ENCODE measurements around a stretch of chr6.

- RRBS, result no CpG with 5 or more reads among the region's 4 CpGs
Measured at GRCh38 chr6:146876350-146877043, 277.7 kb downstream of the ADGB start.

DNA sequence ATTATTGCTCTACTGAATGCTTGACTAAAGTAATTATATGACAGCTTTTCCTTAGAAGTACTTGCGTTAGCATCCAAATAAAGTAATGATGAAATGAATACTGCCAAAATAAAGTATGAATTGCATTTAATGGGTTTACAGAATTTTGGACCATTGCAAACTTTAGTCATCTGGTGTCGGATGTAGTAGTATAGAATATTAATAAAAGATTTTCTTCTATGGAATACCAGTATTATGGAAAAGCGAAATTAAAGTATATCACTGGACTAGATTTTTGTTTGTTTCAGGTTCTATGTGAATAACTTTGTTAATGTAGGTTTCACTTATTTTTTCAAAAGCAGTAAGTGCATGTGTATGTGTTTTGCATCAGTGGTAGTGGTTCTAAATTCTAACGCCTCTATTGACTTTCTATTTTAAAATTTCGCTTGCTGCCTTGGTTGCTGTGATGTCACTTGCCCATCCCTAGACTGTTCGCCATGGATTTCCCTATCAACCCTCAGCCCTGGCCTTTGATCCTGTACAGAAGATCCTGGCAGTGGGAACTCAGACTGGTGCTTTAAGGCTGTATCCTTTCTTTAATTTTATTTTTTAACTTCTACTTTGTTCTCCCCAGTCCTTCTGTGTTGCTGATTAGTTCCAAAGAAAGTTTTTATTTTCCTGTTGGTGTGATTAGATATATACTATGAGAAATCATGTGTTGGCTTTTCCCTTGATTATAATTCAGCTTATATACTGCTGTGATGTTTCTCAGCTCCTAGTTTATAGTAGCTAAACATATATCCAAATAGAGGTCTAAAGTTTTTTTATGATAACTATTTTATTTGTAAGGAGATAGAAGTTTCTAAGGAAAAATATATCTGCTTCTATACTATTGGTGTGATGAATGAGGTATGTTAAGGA is 1.5 kb downstream of the STXBP5 start:
- RRBS, result no CpG with 5 or more reads among the region's 6 CpGs

DNA sequence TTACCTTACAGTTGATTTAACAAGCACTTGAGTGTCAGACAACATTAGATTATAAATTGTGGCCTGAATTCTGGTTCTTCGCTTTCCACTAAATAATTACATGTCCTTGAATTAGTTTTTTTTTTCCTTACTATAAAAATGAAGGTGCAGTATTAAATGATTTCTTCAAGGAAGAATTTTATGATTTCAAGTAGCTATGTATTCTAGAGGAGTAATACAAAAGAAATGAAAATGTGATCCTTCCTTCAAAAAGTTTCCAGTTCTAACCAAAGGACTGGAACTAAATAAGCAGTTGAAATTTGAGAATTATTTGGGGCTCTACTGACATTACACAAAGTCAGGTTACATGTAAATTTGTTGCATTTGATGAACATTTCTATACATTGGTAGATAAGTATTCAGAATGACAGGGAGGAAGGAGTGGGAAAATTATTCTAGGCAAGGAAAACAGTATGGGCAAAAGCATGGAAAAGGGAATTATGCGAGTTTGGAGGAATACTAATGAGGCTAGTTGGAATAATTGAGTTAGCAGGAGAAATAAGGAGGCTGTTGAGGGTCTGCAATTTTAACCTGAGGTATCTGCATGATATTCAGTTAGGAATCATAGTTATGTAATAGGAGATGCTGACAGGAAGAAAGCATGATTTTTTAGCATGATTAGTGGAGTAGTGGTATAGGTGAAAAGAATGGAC is 5.3 kb downstream of the STXBP5 start:
- RRBS, result no CpG with 5 or more reads among the region's 2 CpGs

DNA sequence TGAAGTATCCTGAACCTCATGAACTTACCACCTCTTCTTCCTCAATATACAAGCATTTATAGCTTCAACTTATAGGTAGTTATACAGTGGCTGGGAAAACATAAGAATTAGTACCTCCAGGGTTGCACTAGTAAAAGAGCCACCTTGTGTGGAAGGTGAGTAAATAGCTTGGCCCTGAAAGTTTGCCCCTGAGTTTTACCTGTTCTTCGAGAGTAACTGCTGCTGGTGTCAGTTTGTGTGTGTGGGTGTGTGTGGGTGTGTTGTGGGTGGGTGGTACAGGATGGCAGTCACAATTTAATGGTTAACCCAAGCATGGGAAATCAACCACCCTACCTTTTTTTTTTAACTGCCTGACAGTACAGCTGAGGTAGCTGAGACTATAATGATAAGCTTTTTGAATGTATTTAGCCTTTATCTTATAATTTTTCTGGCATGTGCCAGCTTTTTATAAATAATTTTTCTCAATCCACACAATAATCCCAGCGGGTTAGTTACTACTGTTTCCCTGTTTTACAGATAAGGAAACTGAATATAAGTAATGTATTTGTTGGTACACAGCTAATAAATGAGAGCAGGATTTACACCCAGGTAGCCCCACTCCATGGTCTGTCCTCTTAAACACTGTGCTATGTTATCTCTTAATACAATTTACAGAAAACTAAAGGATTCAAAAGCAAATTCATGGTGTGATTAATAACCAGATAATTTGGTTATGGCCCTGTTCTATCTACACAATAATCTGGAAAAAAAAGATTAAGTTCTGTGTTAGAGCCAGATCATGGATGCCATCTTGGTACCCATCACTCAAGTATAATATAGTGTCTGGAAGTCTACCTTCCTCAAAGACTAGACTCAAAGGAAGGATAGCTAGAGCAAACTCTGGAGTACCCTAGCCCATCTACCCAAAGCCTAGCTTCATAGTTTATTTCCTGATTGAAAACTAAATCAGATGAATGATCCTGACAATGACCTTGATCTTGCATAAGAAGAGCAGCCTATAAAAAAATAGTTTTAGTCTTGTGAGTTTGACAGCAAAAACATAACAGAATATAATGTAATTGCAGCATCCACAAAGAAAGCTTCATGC is 137.6 kb downstream of the STXBP5 start:
- RRBS, result no CpG with 5 or more reads among the region's 2 CpGs

GRCh38 chr6:147618930-147619387 is 110.5 kb downstream of the SAMD5 start:
- RRBS, result no CpG with 5 or more reads among the region's 6 CpGs

DNA sequence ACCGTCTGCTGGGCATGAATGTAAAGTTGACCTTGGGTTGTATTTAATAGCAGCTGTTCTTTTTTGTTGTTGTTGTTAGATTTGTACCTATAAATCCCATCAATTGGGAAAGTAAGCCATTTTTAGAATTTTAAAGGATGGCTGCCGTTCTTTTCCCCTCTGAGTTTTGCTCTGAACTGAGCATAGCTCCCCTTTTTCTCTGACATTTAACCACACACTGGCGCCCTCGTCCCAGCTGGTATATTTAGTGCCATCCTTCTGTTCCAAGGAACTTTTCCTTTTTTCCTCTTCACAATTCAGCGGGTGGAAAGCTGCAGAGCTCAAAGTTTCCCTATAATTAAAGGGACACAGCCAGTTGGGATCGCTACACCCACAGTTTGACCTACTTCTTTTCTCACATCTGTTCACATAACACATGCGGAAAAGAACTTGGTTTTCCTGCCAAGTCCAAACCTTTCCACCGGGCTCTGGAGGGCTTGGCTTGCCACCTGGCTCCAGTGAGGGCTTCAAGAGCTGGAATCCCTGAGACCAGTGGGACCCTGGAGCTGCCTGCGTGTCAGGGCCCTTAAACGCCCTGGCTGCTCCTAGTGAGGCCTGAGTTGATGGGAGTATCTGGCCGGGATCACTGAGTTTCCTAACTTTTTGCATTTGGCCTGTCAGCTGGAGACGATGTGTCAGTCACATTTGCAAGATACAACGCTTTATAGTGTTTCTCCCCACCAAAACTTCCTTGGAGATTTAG is 175.9 kb downstream of the SASH1 start:
- RRBS, result no CpG with 5 or more reads among the region's 13 CpGs

DNA sequence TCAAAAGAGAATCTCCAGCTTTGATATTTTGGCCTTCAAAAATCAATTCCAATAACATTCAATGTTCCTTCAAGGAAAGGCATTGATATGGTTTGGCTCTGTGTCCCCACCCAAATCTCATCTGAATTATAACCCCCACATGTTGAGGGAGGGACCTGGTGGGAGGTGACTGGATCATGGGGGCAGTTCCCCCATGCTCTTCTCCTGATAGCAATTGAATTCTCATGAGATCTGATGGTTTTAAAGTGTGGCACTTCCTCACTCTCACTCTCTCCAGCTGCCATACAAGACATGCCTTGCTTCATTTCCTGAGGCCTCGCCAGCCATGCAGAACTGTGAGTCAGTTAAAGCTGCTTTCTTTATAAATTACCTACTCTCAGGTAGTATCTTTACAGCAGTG is 53.0 kb upstream of the UST start:
- RRBS, result no CpG with 5 or more reads among the region's 1 CpG

GRCh38 chr6:148922964-148923345 is 176.1 kb downstream of the UST start:
- RRBS, result no CpG with 5 or more reads among the region's 4 CpGs

DNA sequence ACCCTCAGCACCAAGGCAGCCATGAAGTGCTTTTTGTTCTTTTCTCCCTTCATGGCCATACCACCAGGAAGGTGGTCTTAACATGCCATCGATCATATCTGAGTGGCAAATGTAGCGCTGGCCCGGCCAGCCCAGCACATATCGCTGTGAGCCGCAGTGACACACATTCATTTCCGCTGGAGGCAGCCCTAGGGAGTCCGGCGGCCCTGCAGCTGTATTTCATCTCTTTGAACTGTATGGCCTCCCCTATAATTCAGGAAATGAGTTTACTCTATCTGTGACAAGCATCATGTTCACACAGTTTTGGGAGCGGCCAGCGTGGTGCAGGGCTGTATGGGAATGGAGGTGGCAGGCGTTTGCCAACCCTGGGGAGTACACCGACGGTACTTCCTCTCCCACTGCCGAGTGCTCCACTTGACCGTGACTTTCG is 257.2 kb upstream of the TAB2 start:
- RRBS, result 14% methylated on average over 5 of the region's 16 CpGs

DNA sequence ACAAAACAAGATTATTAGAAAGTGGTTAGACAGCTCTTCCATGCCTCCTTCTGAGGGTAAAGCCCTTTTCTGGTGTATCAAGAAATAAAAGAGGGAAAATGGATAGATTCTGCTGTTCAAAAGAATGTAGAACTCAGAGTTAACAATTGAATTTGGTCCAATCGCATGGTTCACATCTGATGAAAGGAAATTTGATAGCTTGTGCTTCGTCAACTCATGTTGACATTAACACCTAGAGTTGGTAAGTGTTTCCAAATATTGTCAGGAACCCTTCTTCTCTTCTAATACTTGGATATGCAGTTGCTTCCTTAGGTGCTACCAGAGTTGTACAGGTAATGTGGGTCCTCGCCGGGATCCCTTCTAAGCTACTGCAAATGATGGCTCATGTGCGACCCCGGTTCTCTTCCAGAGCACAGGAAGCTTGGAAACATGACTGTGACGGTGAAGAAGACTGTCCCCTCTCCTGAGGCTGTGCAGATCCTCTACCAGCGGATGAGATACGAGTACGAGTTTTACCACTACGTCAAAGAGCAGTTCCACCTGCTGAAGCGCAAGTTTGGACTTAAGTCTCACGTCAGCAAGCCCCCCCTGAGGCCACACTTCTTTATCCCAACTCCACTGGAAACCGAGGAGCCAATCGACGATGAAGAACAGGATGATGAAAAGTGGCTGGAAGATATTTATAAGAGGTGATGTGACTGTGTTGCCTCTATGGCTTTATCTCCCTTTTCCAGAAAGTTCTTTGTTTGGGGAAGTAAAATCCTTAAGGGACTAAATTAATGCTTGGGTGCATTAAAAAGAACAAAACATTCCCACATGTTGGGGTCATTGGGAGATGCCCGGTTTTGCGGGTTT is 243.9 kb upstream of the TAB2 start:
- RRBS, result no CpG with 5 or more reads among the region's 18 CpGs

- RRBS, result no CpG with 5 or more reads among the region's 10 CpGs
Measured at GRCh38 chr6:149169061-149169567, 148.4 kb upstream of the TAB2 start.

GRCh38 chr6:149233000-149233502 is 84.5 kb upstream of the TAB2 start:
- RRBS, result no CpG with 5 or more reads among the region's 7 CpGs

- RRBS, result no CpG with 5 or more reads among the region's 5 CpGs
Measured at GRCh38 chr6:149449766-149450425, 34.9 kb downstream of the ZC3H12D start.

DNA sequence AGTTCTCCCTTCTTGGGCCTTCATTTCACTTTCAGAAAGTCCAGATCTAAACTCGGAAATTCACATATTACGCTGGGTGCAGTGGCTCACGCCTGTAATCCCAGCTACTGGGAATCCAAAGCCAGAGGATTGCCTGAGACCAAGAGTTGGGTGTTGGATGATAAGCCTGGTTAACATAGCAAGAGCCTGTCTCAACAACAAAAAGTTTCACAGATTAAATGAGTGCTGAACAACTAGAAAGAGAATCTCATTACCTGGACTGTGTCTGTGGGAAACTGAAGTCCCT is 1.8 kb downstream of the GINM1 start:
- RRBS, result no CpG with 5 or more reads among the region's 3 CpGs

GRCh38 chr6:149694925-149695501 is 22.9 kb downstream of the LATS1 start:
- RRBS, result no CpG with 5 or more reads among the region's 5 CpGs

DNA sequence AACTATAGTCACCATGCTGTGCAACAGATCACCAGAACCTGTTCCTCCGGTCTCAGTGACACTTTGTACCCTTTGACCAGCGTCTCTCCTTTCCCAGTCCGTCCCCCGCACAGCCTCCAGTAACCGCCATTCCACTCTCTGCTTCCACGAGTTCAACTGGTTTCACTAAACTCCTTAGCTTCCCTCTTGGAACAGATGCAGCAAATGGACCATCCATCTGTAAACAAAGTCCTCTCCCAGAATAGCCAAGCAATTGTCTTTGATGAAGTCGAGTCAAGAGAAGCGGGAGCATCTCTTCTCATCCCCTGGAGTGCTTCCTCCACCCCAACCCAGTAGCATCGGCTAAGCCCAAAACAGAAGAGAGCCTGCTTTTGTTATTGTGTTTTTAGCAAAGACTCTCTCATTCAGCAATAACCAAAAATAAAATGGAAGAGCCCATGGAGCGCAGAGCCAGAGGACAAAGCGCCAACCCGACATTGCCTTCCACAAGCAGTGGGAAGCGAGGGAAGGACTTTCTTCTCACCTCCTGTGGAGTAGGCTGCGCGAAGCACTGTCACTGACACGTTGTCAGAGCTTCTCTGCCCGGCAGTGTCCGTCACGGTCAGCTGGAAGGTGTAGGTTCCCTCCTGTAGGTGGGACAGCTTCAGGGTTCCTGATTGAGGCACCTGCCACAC is 21.6 kb downstream of the LRP11 start:
- RRBS, result no CpG with 5 or more reads among the region's 19 CpGs

DNA sequence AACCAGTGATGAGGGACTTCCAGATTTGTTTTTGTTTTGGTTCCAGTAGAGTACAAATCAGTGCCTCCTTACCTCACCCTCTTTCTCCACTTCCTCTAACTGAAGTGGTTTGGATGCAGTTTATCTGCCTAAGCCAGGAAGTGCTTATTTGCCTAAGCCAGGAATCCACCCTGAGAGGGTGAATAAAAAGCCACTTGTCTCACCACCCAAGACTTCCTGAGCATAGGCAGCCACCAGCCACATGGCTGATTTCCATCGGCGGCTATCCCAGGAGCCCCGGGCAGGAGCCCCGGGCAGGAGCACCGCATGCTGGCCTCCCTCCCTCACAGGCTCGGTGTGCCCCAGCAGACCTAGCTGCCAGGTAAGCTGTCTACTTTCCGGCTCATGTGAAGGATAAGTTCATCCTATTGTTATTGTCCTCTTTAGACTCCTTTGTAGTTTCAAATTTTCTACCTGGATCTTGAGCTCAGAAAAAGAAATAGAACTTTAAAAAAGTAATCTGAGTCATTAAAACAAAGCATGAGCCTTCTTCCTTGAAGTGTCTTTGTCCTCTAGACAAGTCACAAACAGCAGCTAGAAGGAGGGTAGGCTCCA is 11.9 kb downstream of the LRP11 start:
- RRBS, result 35% methylated on average over 3 of the region's 7 CpGs

- RRBS, result 80% methylated on average over 1 of the region's 17 CpGs
Measured at GRCh38 chr6:149897284-149897923, 509 bp downstream of the RAET1E start.

DNA sequence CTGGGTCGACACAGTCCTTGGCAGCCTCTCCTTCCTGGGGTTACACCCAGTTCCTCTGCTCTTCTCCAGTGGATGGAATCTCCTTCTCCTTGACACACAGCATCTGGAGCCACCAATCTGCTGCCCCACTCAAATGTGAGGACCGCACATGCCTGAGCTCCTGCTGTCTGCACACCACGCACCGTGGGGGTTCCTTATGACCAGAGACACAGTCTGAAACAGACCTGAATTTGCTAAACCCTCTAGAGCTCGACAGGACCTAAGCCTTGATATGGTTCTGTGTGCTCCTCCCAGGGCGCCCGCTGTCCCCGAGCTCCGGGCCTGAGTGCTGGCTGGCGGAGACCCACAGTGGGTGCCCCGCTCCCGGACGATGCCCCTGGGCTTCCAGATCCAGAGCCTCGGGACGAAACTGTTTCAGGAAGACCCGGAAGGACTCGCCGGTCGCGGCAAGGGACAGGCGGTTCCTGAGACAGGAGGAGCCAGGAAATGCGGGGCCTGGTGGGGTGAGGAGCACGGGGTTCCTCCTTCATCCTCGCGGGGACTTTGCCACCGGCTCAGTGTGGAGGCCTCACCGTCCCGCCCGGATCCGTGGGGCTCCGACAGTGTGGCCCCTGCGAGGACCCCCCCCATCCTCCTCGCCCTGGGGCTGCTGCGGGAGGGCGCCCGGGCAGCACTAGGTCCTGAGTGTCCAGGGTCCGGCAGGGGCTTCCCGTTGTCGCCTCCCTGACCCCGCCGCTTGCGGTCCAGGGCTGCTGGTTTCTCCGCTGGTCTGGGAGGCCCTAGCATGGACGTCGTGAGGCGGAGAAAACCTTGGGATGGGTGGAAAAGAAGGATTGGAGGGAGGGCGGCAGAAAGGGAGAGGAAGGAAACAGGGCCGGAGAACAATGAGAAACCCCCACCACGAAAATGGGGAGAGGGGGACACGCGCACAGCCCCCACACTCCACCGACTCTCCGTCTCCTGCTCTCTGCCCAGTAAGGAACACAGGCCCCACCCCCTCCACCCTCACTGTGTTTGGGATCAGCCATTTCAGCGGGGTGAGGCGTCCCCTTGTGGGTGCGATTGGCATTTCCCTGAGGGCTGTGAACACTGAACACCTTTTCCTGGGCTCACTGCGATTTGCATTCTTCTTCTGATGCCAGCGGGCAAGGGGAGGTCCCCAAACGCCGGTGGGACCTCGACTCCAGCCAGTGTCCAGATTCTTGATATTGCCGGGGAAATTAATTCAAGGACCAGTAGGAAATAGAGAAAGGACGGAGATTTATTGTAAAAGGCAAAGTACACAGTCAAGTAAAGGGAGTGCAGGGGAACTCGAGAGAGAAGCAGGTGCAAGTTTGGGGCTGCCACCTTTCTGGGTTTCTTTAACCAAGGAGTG is 2.9 kb upstream of the RAET1G start:
- RRBS, result 10% methylated on average over 16 of the region's 64 CpGs

GRCh38 chr6:150037261-150037783 is 12.0 kb upstream of the RAET1L start:
- RRBS, result 13% methylated on average over 6 of the region's 25 CpGs